Hepatocyte (in vitro differentiated cells and primary cell): Measurements from ENCODE around the gene FASN.

DNA sequence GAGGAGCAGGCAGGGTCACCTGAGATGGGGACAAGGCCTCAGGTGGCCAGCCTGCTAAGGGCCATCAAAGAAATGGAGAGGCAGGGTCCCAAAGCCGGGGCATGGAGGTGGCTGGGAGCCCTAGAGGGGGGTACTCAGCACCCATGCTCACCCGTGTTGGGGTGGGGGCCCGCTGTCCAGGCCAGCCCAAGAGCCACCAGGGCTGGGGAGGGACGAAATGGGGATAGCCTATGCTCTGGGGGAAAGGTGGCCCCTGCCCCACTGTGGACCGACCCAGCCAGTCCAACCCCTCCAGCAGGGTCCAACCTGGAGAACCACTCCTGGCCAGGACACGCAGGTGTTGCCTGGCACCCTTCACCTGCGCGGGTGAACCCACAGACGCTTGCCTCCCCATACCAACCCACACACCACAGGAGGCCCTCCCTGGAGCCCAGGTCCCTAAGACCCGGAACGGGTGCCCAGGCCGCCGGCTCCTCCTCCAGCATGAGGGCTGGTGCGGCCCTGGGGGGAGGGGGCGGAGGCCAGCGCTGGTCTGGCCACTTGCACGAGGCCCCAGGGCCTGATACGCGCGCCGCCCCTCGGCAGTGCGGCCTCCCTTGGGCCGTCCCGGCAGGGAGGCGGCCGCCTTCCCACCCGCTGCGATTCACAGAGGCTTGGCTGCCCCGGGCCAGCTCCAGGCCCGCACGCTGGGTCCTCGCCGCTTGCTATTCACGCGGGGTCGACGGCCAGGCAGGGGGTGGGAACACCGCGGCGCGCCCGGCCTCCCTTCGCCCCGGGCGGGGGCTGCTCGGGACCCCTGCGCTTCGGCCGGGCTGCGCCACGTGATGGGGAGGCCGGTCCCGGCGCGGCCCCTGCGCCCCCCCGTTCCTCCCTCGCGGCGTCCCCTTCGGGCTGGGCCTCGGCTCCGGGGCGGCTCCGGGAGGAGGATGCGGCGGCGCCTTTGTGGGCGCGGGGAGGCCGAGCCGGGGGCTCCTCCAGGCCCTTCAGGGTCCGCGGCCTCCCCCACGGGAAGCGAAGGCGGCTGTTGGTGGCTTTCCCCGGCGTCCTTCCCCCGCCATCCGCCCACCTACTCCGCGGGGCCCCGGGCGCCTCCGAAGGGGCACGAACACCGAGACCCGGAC, 818 bp downstream of the FASN start:
- RAMPAGE, long total RNA = no peak
- RRBS = 2% methylated on average over 52 of the region's 90 CpGs

DNA sequence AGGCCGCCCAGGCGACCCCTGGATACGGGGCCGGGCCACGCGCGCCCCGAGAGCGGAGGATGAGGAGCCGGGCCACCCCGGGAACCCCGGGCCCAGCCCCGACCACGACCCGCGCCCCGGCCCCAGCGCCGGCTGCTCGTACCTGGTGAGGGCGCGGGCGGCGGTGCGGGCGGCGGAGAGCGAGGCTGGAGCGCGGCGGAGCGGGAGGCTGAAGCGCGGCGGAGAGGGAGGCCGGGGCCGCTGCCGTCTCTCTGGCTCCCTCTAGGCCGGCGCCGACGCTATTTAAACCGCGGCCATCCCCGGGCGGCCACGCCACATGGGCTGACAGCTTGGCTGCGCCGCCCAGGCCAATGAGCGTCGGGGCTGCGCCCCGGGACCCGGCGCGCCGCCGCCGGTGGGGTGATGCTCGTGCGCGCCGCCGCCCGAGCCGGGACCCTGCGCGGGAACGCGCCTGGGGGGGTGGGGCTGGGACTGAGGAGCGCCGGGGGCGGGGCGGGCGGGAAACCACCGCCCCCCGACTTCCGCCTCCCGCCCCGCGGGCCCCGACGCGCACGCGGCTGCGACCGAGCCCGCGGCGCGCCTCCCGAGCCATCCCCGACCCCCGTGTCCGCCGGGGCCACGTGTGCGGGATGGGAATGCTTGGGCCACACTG, at the start of gene FASN:
Gene FASN, minus strand, starts transcription at position 258 of the 652 bp plus-strand sequence.
- RAMPAGE, long total RNA = no peak
- RRBS = 2% methylated on average over 46 of the region's 99 CpGs

- RAMPAGE, long total RNA = no peak
- RRBS = no CpG with 5 or more reads among the region's 3 CpGs
Measured at GRCh38 chr17:82133242-82133627, 35.2 kb upstream of the FASN start.

DNA sequence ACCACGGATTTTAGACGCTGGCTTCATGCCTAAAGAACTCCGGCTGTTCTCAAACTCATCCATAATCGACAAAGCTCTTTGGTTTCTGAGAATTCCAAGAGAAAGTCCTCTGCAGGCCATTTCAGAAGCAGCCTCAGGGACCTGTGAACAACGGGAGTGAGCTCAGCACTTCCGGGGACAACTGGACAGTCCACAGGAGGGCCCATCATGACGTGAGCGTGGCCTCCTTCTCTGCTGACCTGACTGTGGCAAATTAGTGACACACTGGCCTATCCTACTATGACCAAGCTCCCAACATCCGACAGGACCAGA, 16.4 kb downstream of the CCDC57 start:
- RAMPAGE, long total RNA = no peak
- RRBS = no CpG with 5 or more reads among the region's 9 CpGs

DNA sequence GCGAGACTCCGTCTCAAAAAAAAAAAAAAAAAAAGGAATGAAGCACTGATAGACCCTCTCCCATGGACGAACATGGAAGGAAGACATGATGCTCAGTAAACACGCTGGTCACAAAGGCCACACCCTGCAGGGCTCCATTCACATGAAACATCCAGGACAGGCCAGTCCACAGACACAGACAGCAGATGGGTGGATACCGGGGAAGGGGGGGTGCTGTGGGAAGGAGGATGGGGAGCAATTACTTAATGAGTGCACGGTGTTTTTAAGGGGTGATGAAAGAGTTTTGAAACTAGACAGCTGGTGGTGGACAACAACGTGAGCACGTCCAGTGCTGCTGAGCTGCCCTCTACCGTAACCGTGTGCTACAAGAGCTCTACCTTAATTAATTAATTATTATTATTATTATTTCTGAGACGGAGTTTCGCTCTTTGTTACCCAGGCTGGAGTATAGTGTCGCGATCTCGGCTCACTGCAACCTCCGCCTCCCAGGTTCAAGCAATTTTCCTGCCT, 6.0 kb upstream of the SLC16A3 start:
- RAMPAGE, long total RNA = no peak
- RRBS = 78% methylated on average over 1 of the region's 16 CpGs

GRCh38 chr17:82225160-82225727, 3.6 kb upstream of the SLC16A3 start:
- RAMPAGE, long total RNA = no peak
- RRBS = no CpG with 5 or more reads among the region's 20 CpGs

DNA sequence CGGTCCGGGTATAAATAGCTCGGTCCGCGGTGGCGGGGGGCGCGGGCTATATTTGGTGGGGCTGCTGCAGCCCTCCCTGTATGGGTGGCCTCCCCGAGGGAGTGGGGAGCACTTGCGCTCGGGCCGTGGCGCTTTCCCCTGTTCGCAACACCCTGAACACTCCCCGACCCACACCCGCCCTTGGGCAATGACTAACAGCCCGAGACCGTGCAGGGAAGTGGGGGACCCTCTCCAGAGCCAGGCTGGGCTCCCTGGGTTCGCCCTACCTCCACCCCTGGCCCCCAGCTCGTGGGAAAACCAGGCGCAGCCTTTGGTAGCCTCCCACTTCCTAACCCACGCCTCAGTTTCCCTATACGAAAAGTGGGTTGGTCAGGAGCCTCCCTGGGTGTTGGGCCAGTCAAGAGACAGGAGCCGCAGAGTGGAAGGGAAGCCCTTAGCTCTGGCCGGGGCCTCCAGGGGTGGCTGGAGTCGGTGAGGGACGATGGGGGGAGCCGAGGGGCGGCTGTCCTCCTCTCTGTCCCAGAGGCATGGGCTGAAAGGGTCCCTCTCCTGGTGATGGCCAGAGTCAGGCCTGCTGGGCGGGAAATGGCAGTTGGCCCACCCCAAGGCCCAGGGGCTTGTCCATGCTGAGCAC, 706 bp downstream of the SLC16A3 start:
- RAMPAGE, long total RNA = no peak
- RRBS = no CpG with 5 or more reads among the region's 30 CpGs

DNA sequence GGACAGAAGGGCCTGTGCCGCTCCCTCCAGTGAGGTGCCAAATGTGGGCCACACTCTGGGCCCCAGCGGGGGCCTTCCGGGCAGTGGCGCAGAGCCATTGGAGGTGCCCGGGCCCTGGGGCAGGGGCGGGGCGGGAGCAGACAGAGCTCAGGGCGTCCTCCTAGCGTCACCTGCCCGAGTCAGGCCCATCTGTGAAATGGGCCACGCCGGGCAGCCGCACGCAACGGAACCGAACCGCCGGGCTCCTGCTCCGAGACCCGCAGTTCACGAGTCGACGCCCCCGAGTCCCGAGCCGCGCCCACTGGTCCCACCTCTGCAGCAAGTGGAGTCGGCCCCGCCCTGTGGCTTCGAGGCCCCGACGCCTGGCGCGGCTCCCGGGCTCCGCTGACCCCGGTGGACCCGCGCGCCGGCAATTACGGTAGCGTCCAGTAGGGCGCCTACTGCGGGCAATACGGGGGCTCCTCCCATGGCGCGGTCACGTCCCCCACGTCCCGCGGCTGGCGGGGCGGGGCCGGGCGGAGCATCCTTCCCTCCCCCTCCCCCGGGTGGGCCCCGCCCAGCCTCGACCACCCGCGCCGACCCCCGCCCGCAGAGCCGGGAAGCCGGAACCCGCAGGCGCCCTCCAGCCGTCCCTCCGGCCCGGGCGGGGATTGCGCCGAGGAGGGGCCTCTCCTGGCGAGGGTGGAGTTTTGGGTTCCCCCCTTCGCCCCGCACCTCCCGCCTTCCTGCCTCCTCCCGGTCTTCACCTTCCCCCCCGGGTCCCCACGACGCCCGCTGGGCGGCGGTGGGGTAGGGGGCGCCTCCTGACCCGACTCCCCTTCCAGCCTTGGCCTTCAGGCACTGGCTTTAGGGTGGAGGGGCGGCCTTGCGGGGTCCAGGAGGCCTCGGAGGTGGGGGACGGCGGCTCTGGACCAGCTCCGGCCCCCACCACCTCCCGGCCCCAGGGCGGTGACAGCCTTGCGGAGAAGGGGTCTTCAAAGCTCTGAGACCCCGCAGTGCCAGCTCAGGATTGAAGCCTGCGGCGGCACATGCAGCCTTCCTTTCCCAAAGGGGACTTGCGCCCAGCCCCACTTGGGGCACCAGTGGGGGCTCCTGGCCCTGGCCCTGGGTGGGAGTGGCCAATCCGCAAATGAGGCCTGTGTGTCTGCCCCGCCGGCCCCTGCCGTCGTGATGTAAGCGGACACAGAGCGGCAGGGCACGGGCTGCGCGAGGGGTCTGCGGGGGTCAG, 2.2 kb downstream of the SLC16A3 start:
- RAMPAGE, long total RNA = no peak
- RRBS = 9% methylated on average over 44 of the region's 111 CpGs

DNA sequence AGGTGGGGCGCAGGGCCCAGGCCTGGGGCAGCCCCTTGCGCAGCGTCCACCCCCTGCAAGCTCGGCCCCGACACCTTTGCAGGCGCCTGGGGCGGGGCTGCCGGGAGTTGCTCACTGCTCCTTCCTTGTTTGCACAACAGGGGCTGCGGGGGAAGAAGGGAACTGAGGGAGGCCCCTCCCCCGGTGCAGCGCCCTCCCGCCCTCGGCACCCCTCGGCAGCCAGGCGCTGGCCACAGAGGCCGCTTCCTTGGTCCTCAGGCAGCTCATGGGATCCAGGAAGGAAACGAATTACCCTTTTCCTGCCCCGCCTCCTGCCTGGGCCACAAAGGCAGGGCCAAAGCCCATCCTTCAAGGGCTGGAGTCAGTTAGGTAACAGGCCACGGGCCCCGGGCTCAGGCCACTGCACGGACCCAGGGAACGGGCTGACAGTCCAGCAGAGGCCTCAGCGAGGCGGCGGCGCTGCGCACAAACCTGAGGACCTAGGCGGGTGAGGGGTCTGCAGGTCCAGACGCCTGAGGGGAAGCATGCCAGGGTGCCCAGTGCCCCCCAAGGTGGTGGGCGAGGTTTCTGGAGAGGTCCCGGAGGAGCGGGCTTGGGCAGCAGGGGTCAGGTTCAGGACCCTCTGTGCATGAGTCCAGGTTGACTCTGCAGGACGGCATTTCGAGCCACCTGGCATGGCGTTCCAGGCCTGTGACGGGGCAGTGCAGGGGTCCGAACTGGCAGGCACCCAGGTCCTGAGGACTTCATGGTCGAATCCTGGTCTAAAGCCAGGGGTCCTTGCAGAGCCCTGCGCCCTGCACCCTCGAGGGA, 3.2 kb downstream of the SLC16A3 start:
- RAMPAGE, long total RNA = no peak
- RRBS = 5% methylated on average over 2 of the region's 40 CpGs

DNA sequence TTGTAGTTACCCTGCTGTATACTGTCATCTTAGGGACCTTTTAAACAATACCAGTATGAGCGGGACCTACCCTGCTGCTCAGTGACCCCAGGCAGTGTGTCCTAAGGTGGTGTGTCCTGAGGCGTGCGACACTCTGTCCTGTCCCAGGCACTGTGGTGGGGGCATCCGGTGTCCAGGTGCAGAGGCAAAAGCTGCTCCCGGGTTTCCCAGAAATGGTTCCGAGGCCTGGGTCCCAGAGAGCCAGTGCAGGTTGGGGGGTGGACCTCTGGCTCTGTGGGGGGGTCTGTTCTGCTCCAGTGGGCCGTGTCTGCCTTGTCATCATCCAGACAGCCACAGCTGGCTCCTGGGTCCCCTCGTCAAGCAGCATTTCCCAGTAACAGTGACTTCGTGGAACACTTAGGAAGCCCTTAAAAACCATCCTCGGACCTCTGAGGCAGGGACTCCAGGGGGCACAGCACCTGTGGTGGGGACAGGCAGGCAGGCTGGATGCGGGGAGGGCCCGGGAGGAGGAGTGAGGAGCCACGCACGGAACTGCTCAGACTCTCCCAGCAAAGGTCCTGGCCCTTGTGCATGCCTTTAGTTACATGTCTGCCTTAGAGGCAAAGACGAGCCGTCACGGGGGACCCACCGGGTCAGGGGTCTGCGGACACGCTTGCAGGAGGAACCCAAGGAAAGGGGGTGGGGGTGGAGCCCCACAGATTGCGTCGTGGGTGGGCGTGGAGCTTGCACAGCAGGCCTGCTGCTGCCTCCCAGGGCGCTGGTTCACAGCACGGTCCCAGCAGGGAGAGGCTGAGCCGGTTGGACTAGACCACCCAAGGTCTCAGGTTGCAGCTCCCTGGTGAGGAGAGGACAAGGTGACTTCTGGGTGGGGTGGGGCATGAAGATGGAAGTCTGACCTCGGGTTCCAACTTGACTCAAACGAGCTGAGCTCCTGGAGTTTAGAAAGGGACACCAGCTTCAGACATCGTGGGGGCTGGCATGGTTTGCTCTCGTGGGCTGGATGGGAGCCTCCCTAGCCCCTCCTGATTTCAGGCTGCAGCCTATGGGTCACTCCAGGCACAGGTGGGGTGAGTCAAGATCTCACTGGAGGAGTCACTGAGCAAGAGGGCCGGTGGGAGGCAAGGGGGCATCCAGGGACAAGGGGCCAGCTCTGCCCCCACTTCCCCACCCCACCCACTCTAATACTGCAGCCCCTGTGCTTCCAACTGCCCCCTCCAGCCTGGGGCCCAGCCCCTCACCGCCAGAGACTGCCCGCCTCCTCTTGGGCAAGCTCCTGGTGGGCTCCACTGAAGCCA, 5.8 kb downstream of the SLC16A3 start:
- RAMPAGE, long total RNA = no peak
- RRBS = no CpG with 5 or more reads among the region's 33 CpGs

DNA sequence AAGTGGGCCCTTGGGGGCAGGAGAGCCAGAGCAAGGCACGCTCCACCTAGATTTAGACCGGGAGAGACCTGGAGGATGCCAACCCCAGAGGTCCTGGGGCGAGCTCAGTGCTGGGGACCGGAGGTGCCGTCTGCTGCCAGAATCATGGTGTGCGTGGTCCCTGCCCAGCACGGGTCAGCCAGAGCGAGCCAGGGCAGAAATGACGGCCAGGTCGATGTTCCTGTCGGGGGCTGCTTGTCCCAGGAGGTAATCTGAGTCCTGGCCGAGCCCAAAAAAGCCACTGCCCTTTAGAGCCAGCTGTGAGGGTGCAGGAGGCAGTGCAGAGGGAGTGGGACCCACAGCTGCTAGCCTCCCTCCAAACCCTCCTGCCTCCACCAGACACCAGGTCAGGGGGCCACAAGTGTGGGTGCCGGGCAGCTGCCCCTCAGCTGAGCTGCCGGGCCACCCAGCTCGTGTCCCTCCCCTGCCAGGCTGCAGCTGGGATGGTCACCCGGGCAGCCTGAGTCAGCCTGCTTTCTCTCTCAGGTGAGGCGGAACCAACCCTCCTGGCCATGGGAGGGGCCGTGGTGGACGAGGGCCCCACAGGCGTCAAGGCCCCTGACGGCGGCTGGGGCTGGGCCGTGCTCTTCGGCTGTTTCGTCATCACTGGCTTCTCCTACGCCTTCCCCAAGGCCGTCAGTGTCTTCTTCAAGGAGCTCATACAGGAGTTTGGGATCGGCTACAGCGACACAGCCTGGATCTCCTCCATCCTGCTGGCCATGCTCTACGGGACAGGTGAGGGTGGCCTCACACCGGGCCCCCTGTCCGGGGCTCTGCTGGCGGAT, 6.8 kb downstream of the SLC16A3 start:
- RAMPAGE, long total RNA = no peak
- RRBS = 85% methylated on average over 6 of the region's 33 CpGs

DNA sequence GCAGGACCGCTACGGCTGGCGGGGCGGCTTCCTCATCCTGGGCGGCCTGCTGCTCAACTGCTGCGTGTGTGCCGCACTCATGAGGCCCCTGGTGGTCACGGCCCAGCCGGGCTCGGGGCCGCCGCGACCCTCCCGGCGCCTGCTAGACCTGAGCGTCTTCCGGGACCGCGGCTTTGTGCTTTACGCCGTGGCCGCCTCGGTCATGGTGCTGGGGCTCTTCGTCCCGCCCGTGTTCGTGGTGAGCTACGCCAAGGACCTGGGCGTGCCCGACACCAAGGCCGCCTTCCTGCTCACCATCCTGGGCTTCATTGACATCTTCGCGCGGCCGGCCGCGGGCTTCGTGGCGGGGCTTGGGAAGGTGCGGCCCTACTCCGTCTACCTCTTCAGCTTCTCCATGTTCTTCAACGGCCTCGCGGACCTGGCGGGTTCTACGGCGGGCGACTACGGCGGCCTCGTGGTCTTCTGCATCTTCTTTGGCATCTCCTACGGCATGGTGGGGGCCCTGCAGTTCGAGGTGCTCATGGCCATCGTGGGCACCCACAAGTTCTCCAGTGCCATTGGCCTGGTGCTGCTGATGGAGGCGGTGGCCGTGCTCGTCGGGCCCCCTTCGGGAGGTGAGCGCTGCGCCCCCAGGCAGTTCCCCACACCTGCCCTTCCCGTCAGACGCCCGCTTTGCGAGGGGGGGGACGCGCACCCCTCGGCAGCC, 8.6 kb downstream of the SLC16A3 start:
- RAMPAGE, long total RNA = no peak
- RRBS = no CpG with 5 or more reads among the region's 68 CpGs

DNA sequence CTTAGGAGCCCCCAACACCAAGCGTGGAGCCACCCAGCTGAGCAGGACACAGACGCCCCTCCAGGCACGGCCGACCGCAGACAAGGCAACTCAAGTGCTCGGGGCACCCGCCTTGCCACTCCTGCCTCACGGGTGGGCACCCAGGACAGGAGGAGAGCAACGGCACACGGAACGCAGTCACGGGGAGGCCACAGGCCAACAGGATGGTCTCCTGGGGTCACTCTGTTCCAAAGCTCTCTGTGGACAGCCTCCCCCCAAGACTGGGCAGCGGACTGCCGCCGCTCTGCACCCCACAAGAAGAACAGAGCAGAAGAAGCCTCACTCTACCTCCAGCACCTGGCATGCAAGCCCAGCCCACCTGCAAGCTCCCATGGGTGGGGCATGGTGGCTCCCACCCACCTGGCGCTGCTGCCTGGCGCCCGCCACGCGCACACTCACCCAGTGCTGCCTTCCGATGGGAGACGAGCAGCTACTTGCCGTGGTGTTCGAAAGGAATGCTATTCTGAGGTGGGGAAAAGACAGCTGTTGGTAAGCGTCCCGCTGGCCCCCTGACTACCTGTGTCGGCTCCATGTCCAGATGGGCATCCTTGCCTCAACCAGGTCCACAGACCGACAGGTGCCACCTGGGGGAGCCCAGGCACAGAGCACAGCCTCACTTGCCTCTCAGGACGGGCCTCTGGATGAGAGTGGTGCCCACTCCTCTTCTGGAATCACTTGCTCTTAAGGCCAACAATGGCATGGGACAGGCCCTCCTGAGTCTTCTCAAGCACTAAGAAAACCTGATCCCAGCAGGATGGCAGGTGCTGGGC, 16.9 kb downstream of the SLC16A3 start:
- RAMPAGE, long total RNA = no peak
- RRBS = no CpG with 5 or more reads among the region's 29 CpGs

- RAMPAGE, long total RNA = no peak
- RRBS = no CpG with 5 or more reads among the region's 22 CpGs
Measured at GRCh38 chr17:82256048-82257226, 17.1 kb downstream of the CSNK1D start.

- RAMPAGE, long total RNA = no peak
- RRBS = no CpG with 5 or more reads among the region's 19 CpGs
Measured at GRCh38 chr17:82297285-82297803, 20.1 kb downstream of the CD7 start.

- RAMPAGE, long total RNA = no peak
- RRBS = no CpG with 5 or more reads among the region's 23 CpGs
Measured at GRCh38 chr17:82438276-82438980, 12.1 kb downstream of the CYBC1 start.

GRCh38 chr17:82485735-82486226, 27.2 kb downstream of the NARF start:
- RAMPAGE, long total RNA = no peak
- RRBS = no CpG with 5 or more reads among the region's 8 CpGs

- RAMPAGE, long total RNA = no peak
- RRBS = no CpG with 5 or more reads among the region's 9 CpGs
Measured at GRCh38 chr17:82495774-82496227, 23.7 kb upstream of the FOXK2 start.

- RAMPAGE, long total RNA = no peak
- RRBS = 3% methylated on average over 53 of the region's 68 CpGs
Measured at GRCh38 chr17:82496913-82497520, 22.5 kb upstream of the FOXK2 start.

DNA sequence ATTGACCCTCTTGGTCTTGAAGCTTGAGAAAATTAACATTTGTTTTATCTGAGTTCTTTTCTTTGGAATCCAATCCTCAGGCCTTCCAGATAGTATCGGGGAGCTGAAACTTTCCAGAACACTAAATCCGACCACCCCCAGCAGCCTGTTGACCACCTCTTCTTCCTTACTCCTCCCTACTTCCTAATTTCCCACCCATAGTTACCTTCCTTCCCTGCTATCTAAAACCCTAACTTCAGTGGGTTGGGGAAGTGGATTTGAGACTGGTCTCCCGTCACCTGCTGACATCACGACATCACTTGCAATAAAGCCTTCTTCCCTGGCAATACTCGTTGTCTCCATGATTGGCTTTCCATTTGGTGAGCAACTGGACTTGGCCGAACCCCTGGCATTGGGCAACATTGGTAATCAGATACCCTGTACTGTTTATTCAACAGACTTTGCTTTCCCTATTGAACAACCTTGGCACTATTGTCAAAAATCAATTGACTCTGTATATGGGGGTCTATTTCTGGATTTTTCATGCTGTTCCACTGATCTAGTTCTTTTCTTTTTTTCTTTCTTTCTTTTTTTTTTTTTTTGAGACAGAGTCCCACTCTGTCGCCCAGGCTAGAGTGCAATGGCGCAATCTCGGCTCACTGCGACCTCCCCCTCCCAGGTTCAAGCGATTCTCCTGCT, 11.8 kb upstream of the FOXK2 start:
- RAMPAGE, long total RNA = no peak
- RRBS = no CpG with 5 or more reads among the region's 11 CpGs